Metastatic Liver Carcinoma in the Adrenal Gland (tissue), 2 donors: ENCODE measurements around the gene PARK7.

DNA sequence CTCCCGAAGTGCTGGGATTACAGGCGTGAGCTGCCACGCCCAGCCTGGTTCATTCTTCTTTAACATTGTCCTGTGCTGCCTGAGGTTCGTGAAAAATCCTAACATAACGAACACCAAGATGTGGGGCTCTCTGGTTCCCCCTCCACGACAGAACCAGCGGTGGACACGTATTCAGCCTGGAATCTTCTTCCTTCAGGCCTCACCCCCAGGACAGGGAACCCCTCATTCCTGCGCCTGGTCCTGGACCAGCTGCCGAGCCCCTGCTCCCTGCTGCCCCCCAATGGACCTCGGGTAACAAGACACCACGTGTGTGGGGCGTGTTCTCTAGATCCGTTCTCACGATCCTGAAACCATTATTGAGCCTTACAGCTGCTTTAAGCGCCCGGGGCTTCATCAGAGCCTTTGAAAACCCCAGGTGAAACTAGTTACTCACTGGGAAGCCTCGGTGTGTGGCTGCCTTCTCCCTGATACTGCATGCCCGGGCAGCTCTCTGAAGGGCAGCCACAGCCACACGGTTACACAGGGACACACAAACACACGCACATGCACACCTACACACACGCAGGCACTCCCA is 5.4 kb downstream of the HES2 start:
- PRO-cap, 2 experiments = no peak in any of the 2 experiments

DNA sequence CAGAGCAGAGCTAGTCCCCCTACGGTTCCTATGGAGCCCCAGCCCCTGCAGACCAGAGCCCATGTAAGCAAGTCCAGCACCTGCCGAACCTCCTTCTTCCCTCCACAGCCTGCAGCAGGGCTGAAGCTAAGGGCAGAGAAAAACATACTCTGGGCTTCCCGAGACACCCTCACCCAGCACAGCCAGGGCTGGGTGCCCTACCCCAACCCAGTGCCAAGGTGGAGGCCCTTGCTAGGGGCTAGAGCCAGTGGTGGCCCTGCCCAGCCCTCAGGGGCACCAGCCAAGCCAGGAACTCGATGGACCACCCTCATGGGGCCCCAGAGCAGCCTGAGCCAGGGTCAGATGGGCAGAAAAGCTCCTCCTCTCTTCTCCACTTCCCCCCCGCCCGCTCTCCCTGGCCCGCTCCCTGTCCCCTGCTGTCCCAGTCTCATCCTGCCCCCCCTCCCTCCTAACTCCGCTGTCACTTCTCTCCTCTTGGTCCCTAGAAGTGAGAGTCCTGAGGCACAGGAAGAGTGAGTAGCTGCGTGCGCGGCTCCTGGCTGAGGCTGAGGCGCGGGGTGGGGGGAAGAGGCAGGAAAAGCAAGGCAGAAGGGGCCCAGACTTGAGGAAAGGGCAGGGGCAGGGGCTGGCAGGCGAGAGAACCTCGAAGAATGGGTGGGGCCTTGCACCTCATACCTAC is 15.9 kb downstream of the TNFRSF25 start:
- PRO-cap, 2 experiments = no peak in any of the 2 experiments

DNA sequence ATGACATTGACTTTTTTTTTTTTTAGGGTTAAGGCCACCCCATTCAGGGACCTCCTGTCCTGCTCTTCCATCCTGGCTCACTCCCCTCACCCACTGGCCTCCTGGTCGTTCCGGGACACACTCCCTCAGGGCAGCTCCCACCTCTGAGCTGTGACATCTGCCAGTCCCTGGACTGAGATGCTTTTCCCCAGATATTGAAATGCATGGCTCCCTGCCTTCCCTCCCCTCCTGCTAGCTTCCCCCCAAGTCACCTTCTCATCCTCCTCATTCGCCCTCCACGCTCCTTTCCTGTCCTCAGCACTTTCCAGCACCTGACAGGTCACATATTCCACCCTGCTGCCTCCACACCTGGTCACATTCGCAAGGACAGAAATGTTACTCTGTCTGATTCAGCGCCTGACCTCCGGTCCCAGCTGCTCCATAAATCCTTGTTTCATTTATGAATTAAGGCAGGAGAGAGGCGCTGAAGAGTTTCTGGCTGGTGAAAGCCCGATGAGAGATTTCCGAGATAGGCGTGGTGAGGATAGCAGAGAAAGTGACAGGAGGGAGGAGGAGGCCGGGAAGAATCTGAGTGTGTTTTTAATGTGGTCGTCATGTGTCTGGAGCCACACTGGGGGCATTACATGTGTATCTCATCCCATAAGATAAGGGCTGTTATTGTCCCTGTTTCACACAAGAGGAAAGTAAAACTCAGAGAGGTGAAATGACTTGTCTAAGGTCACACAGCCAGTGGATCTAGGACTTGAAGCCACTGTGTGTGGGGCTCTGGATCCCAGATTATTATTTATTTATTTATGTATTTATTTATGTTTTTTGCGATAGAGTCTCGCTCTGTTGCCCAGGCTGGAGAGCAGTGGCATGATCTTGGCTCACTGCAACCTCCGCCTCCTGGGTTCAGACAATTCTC is 9.3 kb downstream of the PLEKHG5 start:
- PRO-cap, 2 experiments = no peak in any of the 2 experiments

DNA sequence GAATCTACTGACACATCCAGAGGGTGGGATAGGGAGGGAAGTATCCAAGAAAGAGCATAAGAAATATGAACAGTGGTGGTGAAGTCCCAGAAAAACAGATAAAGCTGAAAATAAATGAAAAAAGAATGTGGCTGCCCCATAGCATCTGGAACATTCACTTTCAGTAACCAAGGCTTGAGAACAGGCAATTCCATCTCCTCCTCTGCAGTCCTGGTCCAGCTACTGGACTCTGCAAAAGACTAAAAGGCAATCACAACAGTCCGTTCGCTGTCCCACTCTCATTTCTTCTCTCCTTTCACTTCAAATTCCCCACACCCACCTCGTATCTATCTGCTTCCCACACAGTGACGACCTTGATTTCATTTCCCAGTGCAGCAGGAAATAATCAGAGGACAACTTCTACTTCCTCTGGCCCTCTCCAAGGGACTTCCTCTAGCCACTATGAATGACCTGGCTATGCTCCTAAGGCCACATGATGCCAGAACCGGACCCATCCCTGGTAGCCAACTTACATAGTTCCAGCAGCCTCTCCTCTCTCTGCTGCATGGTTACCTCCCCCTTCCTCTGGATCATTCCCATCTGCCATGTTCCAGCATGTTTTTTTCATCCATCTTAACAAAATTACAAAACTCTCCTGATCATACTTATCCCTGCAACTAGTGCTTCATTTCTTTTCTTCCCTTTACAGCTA is 8.0 kb downstream of the NOL9 start:
- PRO-cap, 2 experiments = no peak in any of the 2 experiments

- PRO-cap, 2 experiments = peak in 1 of 2 experiments; most common plus-strand start chr1:6602117 (in 1); most common minus-strand start chr1:6602261 (in 1)
Observed at GRCh38 chr1:6601841-6602373, 762 bp downstream of the KLHL21 start.

DNA sequence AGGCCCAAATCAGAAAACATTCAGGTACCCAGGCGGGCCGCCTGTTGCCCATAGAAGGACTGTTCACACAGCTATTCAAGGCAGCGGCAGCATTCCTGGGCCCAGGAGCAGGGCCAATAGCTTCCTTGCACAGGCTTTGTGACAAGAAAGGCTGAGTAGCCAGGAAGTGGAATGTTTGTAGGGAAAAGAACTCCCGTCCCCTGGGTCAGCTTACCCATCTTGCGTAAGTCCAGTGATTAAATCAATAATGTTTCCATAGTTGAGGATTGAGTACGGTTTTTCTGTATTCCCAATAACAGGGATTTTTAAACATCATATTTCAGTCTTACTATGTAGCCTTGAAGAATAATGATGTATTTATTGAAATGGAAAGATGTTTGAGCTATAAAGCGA is 1.6 kb upstream of the KLHL21 start:
- PRO-cap, 2 experiments = peak in 2 of 2 experiments; most common plus-strand start position 170 of the sequence (in 1); most common minus-strand start position 61 of the sequence (in 1)

- PRO-cap, 2 experiments = no peak in any of the 2 experiments
Observed at GRCh38 chr1:6686303-6686869, 15.2 kb downstream of the DNAJC11 start.

DNA sequence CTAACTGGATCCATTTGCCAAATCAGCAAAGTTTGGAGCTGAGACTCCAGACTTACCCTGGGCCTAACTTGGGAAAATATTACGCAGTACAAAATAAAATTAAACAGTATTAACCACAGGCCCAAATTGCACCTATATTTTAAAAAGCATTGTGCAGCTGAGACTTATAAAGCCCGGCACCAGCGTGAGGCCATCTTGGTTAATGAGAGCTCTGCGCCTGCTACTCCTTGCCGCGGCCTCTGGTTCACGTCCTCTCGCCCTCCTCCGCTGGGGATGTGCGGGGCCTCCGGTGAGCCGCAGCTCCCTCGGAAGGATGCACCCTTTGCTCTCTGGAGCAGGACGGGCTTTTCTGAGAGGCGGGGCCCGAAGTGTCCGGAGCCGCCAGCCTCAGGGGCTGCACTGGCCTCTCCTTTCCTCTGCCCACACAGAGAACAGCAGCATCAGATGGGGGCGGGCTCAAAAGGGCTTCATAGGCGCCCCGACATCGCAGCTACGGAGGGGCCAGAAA is 284.6 kb downstream of the CAMTA1 start:
- PRO-cap, 2 experiments = no peak in any of the 2 experiments

DNA sequence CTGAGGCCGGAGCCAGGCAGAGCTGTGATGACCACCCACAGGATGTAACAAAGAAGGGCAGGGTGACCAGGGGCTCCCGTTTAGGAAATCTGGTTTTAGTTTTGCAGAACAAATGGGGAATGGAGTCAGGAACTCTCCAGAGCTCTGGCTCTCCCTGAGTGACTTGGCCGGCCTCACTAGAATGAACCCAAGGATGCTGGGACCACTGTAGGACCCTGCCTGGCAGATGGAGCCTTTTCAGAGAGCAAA is 92.1 kb upstream of the VAMP3 start:
- PRO-cap, 2 experiments = no peak in any of the 2 experiments

DNA sequence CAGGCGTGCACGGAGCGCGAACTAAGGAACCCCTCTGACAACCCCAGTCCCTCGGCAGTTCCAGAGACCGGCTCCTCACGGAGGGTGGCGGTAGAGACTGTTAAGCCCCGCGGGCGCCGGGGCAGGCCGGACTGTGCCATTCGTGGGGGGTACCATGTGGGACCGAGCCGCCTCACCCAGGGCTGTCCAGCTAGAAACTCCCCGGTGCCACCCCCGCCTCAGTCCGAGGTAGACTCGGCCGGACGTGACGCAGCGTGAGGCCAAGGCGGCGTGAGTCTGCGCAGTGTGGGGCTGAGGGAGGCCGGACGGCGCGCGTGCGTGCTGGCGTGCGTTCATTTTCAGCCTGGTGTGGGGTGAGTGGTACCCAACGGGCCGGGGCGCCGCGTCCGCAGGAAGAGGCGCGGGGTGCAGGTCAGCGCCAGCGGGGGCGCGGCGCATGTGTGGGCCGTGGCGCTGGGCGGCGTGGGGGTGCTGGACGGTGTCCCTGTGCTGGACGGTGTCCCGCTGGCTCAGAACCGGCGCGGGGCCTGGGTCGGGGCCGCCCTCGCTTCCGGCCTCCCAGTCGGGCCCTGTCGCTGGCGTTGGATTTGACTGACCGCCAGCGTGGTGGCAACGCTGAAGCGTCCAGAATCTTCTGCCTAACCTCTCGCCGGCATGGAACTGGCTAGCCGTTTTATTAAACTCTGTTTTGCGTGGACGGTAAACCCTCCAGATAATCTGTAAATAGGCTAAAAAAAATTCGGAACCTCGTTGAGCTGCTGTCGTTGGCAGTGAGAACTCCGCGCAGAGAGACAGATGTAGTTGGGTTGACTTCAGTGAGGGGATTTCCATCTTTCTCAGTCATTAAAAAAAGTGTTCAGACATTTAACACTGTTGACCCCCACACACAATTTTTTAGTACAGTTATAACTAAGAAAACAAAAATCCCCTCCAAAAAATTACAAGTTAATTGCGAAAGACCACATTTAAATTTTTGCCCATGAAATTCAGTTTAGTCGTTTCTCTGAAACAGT is at the start of gene PARK7:
PARK7 (plus strand) TSS at position 329 of the 1,013 bp plus-strand sequence.
- PRO-cap, 2 experiments = peak in 2 of 2 experiments; most common plus-strand start position 299 of the sequence (in 2); most common minus-strand start position 74 of the sequence (in 1)

DNA sequence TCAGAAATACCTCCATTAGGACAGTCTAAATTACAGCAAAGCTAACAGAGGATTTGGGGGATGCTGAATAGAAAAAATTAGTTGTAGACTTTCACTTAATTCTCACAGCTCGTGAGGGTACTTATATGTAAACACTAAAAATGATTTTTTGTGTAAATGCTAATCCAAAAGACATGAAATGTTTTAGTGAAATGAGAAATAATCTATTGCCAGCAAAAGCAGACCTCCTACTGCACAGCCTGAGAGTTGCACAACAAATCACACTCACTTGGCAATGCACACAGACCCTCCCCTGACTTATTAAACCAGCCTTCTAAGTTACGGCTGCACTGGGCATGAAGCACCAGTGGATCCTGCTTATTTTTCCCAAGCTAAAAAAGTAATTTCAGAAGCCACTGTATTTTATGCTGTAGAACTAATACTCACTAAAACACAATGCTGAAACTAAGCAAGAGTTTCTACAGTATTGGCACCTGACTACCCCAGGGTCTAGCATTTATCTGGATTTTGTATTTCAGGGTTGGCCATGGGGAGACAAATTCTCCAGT is 10.3 kb downstream of the ERRFI1 start:
- PRO-cap, 2 experiments = no peak in any of the 2 experiments

GRCh38 chr1:8024326-8024767 is 1.8 kb downstream of the ERRFI1 start:
- PRO-cap, 2 experiments = no peak in any of the 2 experiments

DNA sequence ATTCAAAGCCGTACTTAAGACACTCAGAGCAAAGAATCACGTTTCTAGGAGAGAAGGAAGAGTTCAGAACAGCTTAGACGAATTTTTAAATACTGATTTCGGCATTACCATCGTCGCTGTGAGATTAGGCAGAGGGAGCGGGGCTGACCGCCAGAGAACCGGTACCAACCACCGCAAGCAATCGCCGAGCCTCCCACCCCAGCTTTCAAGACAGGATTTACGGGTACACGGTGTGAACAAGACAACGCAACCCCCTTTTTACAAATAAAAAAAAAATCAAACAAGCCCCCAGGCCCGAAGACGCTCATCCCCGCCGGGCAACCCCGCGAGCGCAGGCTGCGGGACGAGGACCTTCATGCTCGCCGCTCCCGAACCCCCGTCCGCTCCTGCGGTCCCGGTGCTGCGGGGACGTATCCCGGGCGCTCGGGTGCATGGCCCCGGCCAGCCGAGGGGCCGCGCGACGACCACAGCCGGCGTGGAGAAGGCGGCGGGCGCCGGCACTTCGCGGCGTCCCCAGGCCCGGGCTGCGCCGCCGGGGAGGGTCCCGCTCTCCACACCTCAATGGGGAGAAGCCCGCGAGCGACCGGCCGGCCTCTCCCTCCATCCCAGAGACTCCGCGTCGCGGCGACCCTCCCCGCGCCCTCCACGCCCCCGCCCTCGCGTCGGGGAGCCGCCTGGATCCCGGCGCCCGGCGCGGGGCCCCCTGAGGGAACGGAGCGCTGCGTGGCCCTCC is 547 bp downstream of the ERRFI1 start:
- PRO-cap, 2 experiments = peak in 1 of 2 experiments; most common minus-strand start position 604 of the sequence (in 1)

GRCh38 chr1:8027049-8027831 is 1.1 kb upstream of the ERRFI1 start:
- PRO-cap, 2 experiments = peak in 2 of 2 experiments; most common plus-strand start chr1:8027616 (in 1); most common minus-strand start chr1:8027471 (in 2)

DNA sequence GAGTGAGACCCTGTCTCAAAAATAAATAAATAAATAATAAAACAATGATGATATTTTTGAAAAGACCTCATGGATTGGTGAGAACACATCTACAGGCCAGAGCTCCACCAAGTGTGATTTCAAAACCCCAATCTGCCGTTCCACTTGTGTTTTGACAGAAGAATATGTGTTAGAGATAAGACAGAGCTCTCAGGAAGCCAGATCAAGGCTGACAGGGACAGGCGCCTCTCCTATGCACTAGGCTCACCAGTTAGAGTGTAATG is 110.6 kb upstream of the ERRFI1 start:
- PRO-cap, 2 experiments = no peak in any of the 2 experiments

DNA sequence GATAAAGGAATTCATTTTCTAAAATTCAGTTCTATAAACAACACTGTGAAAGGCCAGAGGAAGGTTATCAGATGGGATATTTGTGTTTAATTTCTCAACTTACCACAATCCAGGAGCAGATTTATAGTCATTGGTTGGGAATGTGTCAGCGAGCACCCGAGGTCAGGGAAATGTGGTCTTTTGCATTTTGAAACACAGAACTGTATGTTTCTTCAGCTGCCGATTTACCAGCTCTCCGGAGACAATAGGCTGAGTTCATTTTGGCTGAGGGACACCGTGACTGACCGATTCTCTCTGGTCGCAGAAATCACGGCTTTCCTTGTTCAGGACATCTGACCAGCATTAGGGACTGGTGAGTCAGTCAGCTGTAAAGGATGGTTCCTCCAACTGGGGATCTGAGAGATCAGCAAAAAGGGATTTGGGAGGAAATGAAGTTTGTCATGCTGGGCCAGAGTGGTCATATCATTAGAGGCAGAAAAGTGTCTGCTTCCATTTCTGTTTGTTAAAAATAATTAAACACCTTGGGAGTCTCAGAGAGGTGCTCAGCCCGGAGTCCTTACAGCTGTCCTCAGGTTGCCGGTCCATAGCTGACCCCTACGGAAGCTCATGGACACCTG is 111.7 kb upstream of the ERRFI1 start:
- PRO-cap, 2 experiments = no peak in any of the 2 experiments

DNA sequence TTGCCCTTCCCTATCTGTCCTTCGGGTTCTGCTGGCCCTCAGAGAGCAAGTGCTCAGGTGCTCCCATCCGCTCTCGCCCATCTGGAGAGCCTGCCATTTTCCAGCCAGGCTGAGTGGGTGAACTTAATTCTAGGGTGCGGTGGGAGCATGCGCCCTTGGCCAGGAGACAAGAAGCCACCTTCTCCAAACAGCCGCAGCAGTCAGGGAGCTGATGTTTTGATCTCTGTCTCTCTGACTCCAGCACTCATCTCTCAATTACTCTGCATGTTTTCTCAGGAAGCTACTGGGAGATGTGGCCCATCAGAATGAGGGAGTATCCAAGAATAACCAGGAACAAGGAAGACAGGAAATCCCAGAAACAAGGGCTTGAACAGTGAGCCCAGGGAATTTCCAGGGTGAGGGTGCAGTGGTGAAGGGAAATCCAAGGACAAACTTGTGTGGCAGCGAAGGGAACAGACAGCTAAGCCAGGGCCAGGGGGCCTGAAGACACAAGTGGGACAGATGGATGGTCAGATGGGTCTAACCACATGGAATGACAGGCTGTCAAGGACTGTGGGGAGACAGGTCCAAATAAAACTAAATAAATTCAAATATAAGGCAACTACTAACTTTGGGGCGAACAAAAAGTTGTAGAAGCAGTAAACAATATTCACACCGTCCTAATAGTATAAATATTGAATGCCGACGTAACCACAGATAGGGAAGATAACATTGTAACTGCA is 121.8 kb upstream of the ERRFI1 start:
- PRO-cap, 2 experiments = no peak in any of the 2 experiments

DNA sequence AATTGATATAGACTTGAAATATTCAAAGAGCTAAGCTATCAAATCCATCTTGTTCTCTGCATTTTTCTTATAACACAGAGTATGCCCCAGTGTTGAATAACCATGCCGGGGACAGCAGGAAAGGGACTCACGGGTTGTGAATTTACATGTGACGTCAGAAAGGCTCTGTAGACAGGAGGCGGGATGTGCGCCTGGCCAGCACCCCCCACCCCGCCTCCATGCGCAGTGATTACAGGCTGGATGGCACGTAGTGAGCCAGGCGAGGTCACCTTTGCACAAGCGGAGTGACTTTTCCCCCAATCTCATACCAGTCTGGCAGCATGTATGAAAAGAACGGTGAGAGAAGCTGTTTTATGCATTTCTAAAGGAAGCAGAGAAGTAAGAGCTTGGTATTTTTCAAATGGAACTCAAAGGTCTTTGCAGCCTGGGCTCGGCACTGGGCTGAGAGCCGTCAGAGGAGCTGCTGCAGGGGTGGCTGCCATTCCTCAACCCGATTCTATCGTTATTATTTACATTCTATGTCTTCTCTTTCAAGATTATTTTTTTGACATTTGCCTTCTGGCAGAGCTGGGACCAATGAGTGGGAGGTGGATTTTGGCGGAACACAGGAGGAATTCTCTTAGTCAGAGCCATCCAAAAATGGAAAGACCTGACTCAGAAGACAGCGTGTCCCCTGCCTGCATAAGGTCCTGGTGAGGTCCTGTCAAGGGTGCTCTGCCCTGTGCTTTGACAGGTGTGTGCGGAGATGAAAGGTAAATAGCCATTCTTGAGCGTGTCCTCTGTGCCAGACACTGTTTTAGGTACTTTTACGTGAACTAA is 115.6 kb upstream of the SLC45A1 start:
- PRO-cap, 2 experiments = peak in 2 of 2 experiments; most common plus-strand start position 225 of the sequence (in 2); most common minus-strand start position 98 of the sequence (in 1)

DNA sequence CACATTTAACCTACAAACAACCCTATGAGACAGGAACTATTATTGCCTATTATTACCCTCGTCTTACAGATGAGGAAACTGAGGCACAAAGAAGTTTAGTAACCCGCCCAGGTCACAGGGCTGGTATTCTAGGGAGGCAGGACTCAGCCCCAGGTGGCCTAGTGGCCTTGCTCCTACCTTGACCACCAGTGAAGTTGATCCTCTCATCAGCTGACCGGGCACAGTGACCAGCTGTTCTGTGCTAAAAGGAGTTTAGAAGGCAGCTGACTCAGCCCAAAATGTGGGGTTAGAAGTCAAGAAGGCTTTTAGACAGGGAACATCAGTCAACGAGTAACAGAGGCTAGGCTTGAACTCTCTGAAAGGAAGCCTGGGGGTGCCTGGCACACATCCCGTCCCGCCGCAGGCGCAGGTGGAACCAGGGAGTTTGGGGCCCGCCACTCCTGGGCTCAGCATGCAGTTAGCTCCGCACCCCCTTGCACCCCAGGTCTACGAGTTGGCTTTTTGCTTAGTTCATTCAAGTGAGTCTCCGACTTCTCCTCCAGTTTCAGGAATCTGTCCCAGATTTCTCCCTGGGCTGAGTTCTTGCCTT is 114.9 kb upstream of the SLC45A1 start:
- PRO-cap, 2 experiments = peak in 2 of 2 experiments; most common minus-strand start position 190 of the sequence (in 2)

DNA sequence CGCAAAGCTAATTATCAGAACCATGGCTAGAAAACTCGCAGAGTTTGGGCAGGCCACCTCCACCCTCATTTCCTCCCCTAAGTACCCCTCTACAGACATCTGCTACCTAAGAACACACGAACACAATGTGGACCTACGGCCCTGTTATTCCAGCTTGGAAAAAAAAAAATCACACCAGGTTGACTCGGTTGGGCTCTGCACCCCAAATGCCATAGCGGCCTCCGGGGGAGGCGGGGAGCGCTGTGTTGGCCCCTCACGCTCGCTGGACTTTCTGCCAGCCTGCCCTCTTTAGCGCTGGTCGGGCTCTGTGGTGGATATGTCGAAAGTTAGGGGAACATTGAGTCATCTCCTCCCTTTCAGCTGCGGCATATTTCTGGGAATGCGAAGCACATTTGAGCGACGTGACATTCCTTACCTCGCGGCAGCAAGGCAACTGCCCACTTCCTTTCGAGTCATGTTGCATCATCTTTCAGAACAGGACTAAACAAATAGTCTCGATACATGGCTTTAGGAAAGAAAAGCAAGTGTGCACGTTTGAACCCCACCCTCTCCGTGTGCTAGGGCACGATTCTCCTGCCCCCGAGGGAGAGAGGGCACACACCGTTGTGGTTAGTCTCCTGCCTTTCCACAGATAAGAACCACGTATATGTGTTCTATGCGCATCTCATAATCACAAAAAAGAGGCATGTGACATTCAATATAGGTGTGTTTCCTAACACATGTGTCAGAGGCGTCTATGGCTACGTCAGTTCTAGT is 106.0 kb upstream of the SLC45A1 start:
- PRO-cap, 2 experiments = peak in 2 of 2 experiments; most common minus-strand start position 273 of the sequence (in 2)